Mammary microvascular endothelial cell (primary cell): ENCODE measurements around the gene TCEA3.

DNA sequence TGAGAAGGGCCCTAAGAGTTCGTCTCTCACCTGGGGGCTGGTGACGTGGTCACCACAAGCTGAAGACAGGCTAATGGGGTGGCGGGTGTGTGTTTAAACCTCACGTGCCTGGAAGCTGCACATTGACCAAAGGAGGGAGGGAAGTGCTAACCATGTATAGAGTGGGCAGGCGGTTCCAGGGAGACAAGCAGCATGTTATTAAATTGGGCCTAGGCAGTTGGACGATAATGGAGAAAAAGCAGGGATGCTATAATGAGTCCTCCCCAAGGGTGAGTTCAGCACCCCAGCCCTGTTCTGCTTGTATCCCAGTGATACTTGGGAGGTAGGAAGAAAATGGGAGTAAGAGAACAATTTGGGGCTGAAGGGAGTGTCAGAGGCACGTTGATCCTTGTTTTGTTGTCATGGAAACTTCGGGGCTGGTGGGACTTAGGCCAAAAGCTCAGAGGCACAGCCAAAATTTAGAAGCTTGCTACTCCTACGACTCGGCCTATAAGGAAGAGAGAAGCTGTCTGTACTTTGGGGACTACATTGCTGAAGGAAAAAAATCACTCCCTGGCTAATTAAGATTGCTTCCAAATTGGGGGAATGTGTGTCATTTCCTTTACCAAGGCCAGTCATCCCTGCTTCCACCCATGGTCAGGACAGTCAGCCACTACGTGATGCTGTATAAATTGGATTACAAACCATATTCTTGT, 33.2 kb upstream of the EPHA8 start:
- RAMPAGE, long total RNA = no peak

GRCh38 chr1:22567368-22567813, 4.1 kb downstream of the EPHA8 start:
- RAMPAGE, long total RNA = no peak

GRCh38 chr1:23093977-23094266, 74.7 kb downstream of the KDM1A start:
- RAMPAGE, long total RNA = no peak

DNA sequence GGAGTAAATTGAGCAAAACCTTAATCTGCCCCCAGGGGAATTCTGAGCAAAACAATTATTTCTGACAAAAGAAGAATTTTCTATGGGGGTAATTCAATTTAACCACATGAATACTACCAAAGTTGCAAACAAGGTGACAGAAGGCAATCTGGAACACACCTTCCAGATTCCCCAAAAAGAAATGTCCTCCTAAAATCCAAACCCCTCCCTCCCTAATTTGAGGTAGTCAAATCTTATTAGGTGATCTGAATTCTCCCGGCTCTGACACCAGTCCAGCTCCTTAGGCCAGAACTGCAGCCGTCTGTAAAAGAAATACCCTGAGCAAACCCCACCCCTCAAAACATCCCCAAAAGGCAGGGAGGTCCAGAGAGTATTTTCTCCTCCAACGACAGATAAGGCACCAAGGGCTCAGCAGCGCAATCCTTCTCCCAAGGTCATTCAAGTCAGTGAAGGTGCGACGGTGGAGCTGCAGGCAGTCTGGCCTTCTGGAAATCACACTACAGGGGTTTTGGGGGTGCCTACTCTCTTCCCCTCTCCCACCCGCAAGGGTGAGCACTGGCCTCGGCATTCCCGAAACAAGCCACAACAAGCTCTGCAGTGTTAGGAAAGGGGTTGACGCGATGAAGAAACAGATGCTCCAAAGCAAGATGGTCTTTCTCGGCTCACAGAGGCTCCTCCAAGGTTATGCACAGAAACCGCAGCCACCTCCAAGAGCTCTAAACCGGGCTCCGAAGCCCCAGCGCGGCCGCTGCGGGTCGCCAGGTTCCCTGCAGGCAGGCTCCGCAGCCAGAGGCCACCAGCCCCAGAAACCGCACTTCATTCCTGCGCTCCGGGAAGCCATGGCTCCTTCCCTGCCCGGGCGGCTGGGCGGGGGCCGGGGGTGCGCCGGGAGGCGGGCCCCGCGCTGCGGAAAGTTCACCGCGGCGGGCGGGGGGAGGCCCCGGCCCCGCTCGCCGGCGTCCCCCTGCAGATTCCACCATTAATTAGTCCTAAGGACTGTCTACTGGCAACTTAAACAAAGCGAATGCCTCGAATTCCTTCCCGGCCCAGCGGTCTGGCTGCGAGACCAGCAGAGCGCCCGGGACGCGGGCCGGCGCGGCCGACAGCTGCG, 49.9 kb downstream of the HTR1D start:
- RAMPAGE, long total RNA = no peak

GRCh38 chr1:23376958-23377812, 7.5 kb upstream of the ZNF436 start:
- RAMPAGE, long total RNA = no peak

DNA sequence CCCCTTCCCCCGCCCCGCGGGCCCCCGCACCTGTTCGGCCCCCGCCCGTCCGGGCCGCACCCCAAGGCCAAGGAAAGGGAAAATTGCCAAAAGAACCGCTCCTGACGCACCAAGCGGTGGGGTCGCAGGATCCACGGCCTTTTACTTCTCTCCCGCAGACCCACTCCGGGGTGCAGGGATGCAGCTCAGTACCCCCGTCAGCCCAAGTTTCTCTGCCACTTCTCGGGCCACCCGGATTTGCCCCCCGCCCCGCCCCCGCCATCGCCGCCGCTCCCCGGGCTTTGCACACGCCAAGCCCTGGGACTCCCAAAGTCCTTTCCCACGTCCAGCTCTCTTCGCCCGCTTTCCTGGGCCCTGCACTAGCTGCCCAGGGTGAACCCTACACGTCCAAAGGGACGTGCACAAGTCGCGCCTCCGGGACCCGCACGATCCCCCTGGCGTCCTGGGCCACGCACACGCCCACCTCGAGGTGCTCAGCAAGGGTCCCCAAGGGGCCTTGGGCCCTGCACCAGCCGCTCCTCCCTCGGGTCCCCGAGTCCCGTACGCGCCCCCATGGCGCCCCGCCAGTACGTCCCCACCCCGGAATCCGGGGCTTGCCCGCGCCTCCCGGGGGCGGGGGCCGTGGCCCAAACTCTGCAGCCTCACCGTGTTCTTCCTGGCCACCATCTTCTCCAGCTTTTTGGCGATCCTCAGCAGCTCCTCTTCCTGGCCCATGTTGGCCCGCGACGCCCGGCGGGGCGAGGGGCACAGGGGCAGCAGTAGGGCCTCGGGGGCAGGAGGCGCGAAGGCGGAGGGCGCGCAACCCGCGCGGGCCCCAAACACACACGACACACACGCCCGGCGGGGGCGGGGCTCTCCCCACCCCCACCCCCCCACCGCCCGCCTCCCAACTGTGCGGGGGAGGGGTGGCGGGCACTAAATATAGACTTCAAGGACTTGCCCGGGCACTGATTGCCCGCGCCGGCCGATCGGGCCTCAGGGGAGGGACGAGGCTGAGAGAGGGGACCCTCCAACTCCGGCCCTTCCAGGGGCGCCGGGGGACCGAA, at the start of gene TCEA3:
TCEA3 (minus strand) TSS at position 829 of the 1,046 bp plus-strand sequence.
- RAMPAGE, long total RNA = no peak

DNA sequence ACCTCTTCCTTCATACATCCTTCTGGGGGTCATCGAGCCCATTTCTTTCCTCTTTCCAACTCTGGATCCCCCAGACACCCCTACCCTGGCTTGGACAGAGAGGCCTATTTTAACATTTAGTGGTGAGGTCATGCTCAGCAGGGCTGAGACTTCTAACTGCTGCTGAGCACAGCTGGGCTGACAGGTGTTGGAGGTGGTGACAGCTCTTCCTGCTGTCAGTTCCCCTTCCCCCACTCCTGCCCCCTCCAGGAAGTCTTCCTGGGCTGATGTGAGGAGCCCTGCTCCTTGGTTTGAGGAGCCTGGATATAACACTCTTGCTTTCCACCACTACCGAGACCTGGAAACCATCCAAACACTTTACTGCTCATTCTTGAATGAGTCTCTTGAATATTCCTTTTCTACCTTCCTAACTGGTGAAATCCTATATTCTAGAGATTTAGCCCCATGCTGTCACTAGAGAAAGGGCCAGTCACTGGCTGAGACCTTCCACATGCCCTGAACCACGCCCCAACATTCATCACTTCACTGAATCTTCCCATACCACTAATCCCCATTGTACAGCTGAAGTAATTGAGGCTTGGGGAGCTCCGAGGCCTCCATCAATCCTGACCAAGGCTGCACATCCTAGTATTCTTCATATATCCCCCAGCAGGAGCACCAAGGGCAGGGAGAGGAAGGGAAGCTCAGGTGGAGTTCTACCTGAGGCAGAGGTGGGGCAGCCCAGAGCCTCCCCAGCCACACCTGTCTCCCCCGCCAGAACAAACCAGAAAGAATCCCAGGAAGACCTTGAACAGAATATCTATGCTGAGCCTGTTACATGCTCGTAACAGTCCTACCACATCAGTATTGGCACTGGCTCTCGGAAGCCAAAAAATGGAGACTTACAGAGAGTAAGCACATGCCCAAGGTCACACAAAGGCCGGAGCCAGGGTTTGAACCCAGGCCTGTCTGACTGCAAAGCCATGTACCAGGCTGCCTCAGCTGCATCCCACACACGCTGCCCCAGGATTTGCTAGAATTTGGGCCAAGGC, 4.9 kb downstream of the E2F2 start:
- RAMPAGE, long total RNA = no peak

DNA sequence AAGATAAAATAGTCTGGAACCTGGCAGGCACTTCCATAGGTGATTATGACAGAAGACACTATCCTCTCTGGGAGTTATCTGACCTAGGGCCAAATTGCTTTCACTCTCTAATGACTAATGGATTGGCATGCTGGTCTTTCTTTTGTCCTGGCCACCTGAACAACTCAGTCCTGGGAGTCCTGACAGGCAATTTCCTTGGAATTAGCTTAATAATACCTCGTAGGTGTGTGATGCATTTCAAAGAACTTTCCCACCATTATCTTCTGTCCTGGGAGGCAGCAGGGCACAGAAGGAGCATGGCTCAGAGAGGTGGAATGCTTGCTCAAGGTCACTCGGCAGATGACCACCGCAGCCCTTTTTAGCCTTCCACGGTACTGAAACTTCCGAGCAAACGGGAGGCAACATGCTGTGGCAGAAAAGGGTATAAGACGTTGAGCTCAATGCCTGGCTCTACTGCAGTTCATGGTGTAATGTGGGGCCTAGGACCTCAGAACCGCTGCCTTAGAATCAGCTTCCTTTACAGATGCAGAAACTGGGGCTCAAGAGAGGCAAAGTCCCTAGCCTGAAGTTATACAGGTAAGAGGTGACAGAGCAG, 3.3 kb downstream of the ID3 start:
- RAMPAGE, long total RNA = no peak

GRCh38 chr1:23568126-23569204, 9.2 kb upstream of the ID3 start:
- RAMPAGE, long total RNA = no peak

DNA sequence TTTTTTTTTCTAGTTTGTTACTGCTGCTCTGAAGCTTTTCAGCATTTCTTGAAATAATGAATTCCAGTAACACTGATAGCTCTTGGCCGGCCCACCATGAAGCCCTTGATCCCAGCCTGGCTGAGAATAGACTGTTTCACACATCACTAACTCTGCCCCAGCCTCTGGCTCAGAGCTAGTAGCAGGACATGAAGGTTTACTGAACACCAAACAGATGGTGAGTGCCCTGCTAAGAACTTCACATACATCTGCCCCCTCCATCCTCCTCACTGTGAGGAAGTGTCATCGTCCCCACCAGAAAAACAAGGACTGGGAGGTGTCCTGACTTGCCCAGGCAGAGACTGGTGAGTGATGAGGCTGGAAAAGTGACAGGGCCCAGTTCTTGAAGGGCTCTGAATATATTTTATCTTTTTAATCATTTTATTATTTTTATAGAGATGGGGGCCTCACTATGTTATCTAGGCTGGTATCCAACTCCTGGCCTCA, 33.2 kb upstream of the ID3 start:
- RAMPAGE, long total RNA = no peak

DNA sequence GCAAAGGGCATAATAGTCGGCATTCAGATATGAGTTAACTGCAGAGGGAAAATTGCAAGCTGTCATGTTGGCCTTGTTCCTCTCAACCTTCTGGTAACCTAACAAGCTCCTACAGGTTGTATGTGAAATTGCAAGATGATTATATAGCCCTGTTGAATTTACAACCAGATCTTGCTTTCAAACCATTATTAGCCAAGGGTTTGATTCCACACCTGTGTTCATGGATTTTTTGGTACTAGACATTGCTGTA, 2.3 kb downstream of the ELOA start:
- RAMPAGE, long total RNA = no peak

DNA sequence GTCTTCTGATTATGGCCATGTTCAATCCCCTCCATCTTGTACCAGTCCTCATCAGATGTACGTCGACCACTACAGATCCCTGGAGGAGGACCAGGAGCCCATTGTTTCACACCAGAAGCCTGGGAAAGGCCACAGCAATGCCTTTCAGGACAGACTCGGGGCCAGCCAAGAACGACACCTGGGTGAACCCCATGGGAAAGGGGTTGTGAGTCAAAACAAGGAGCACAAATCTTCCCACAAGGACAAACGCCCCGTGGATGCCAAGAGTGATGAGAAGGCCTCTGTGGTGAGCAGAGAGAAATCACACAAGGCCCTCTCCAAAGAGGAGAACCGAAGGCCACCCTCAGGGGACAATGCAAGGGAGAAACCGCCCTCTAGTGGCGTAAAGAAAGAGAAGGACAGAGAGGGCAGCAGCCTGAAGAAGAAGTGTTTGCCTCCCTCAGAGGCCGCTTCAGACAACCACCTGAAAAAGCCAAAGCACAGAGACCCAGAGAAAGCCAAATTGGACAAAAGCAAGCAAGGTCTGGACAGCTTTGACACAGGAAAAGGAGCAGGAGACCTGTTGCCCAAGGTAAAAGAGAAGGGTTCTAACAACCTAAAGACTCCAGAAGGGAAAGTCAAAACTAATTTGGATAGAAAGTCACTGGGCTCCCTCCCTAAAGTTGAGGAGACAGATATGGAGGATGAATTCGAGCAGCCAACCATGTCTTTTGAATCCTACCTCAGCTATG, 8.0 kb downstream of the ELOA start:
- RAMPAGE, long total RNA = no peak

DNA sequence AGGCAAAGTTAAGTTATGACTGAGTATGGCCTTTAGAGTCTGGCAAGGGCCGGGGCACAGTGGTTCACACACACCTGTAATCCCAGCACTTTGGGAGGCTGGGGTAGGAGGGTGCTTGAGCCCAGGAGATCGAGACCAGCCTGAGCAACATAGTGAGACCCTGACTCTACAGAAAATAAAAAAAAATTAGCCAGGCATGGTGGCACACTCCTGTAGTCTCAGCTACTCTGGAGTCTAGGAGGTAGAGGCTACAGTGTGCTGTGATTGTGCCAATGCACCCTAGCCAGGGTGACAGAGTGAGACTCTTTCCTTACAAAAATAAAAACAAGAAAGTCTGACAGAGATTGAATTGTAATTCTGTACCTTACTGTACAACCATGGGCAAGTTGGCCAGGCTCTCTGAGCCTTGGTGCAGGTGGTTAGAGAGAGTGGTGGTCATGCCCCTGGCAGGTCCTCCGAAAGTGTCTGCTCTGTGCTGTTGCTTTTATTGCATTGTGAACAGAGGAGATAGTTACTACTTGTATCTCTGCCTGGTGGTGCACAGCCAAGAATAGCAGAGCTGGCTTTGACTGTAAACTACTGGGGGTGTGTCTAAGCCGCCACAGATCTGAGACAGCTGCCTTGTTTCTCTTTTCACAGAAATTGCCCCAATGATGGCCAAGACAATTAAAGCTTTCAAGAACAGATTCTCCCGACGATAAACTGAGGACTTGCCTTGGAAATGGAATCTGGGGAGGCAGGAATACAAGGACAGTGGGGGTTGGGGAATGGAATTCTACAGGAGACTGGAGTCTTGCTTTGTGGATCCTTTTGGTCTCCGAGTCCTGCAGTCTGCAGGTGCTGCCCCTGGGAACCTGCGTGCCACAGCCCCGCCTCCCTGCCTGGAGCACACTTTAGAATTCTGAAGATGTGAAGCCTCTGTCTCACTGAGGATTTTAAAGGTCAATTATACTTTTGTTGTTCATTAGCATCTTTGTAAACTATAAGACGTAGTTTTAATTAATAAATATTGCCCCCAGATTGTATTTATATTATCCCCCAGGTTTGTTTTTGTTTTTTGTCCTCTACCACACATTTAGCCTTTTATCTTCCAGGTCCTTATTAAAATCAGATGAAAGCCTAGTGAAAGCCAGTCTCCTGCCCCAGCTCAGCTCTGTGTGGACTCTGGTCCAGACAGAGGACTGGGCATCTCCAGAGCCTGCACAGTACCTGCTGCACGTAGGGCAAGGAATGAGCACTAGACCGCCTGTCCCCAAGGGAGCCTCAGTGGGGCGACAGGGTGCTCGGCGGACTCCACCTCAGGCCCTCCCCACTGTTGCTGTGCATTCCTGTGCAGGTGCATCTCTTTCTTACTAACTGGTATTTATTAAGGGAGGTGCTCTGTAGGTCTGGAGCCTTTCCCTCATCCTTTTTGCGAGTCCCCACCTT, 16.1 kb downstream of the ELOA start:
- RAMPAGE, long total RNA = no peak

- RAMPAGE, long total RNA = no peak
Measured at GRCh38 chr1:23760376-23761351, 17.4 kb downstream of the ELOA start.

DNA sequence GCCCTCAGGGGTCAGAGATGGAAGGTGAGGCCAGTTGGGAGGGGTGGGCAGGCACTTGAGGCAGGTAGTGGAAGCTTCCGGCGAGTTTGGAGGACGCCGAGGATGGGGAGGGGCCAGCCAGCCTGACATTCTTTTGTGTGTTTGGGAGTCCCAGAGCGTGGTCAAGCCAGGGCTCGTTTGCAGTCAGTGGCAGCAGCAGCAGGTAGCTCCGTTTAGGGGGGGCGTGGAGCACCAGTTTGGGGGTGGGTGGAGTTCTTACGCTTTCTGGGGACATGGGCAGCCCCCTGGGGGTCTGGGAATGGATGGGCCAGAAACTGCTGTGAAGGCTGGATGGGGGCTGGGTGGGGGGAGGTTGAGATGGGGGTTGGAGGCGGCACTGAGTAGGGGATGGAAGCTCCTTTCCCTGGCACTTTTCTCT, 880 bp downstream of the LYPLA2 start:
- RAMPAGE, long total RNA = no peak

DNA sequence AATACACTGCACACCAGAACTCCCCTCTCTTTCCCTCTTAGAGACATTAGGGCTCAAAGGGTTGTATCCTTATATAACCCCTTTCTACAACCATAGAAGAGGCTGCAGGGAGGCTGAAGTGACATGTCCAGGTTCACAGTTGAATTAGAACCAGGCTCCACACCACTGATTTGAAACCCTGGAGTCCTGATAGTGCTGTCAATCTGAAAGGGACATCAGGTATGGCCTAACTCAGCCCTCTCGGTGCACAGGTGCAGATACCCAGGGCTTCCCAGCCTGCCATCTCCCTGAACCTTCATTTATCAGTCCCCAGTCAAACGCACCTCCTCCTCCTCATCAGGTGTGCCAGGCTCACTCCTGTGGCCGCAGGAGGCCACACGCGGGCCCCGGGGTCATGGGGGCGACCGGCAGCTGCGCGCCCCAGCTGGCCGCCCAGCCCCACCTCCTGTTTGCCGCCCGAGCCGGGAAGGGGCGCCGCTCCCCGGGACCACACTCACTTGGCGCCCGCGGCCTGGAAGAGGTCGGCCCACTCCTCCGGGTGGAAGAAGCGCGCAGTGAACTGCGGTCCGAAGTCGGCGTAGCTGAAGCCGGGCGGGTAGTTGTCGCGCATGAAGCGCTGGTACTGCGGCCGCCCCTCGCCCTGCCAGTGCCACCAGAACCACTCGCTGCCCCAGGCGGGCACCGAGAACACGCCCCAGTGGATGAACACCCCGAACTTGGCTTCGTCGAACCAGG, 522 bp downstream of the FUCA1 start:
- RAMPAGE, long total RNA = no peak

- RAMPAGE, long total RNA = no peak
Measured at GRCh38 chr1:23909346-23909849, 3.8 kb downstream of the CNR2 start.

DNA sequence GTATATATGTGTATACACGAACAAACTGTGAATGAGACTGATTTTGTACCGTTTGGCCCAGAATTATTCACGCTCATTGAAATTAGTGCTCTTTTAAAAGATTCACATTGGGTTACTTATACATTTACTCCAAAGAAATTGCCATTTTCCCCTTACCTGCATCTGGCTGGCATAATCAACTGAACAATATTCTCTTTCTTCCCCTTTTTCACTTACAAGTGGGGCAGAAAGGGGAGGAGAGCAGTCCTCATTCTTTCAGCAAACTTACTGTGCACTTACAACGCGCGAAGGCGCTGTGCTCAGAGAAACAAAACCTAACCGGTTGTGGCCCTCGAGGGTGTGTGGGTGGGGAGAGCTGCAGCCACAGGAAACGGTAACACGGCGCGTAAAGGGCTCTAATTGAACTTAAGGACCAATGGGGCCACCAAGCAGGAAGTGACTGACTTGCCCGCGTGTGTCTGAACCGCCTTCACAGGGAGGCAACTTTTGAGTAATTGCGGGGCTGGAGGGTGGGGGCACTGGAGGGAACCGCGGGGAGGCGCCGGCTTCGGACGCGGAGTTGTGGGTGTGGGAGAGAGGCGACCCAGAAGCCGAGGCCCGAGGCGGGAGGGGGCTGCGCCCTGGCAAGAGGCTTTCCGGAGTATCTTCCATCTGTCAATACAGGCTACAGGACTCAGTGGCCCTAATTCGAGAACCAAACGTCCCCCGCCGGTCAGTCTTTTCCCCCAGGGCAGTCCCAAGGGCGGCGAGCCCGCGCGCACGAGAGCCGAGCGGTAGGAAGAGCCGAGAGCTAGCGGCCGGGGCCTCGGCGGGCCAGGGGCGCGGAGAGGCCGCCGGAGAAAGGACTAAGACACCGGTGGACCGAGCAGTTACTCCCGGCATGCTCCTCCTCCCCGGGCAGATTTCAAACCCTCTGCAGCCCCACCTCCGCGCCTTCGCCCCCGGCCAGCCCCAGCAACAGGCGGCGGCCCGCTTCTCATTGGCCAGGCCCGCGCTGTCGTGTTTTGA, 557 bp upstream of the PNRC2 start:
- RAMPAGE, long total RNA = no peak

GRCh38 chr1:24117681-24118211, 5.8 kb upstream of the MYOM3 start:
- RAMPAGE, long total RNA = no peak

- RAMPAGE, long total RNA = no peak
Measured at GRCh38 chr1:24392849-24393331, 20.7 kb downstream of the STPG1 start.